Epithelial cell of alveolus of lung (primary cell): ENCODE measurements around the gene SLC35G1.

DNA sequence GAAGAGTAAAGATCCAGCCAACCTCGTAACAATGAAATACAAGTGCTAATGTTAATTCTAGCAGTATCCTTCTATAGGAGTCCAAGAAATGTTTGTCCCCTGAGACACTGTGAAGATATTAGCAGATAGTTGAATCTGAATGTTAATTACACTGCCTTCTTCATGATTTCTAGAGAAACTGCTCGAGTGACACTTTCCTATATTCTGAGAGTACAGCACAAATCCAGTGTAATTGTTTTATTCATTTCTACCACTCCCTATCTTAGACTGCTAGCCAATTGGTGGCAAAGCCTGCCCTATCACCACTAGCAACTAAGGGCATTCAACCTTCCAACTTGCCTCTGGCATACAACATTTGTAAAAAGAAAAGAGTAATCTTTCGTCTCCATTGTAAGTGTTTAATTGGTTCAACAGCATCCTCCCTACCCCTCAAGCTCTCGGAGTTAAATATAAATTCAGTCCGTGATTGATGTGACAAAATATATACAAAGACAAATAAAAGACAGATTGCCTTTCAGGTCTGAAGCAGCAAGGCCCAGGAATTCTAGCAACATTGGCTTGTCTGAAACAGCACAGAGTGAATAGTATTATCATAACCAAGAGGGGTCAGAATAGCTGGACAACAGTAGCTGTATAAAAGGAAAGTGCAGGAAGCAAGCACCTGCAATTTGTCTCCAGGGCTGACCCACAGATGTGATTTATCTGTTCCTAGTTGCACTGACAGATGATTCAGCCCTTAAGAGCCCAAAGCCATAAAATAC, 47.5 kb upstream of the ANKRD1 start:
- RAMPAGE, long total RNA: no peak
- RRBS: no CpG with 5 or more reads among the region's 5 CpGs

GRCh38 chr10:91201222-91201600, 19.3 kb upstream of the PCGF5 start:
- RAMPAGE, long total RNA: no peak
- RRBS: no CpG with 5 or more reads among the region's 3 CpGs

GRCh38 chr10:91225464-91226183, 5.2 kb downstream of the PCGF5 start:
- RAMPAGE, long total RNA: no peak
- RRBS: no CpG with 5 or more reads among the region's 5 CpGs

DNA sequence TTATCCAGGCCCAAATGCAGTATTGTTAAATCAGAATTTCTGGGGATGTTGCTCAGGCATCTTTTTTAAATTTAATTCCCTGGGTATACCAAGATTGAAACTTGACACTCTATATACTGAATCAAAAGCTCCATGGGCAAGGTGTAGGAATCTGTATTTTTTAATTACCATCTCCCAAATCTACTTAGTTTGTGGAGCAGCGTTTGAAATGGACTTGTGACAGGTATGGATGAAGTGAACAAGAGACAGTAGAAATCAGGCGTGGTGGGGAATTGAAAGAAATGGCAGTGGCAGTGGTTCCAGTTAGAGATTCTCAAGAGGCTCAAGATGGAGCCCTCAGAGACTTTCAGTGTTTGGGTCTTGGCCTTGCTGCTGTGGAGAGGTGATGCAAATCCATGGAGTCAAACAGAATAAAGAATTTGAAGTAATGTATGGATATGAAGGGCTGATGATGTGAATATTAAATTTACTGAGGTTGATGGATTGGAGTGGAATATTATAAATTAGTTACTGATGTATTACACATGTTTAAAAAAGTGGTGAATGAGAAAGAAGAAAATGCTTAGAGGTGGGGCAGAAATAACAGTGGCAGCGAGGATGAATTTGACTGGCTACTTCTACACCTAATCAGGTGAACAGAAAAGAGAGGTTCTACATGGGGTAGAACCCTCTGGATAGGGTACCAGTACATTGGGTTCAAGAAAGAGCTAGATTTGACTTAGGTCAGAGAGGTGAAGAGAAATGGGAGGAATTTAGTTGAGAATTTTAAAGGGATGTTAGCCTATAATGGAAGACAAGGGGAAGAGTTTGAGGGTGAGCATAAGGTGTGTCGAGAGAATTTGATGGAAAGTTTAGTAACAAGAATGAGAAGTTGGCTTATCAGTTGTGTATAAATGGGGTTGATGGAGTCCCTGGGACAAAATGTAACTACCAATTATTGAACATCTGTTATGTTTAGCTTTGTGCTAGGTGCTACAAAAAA, 3.6 kb downstream of the HECTD2 start:
- RAMPAGE, long total RNA: no peak
- RRBS: no CpG with 5 or more reads among the region's 4 CpGs

DNA sequence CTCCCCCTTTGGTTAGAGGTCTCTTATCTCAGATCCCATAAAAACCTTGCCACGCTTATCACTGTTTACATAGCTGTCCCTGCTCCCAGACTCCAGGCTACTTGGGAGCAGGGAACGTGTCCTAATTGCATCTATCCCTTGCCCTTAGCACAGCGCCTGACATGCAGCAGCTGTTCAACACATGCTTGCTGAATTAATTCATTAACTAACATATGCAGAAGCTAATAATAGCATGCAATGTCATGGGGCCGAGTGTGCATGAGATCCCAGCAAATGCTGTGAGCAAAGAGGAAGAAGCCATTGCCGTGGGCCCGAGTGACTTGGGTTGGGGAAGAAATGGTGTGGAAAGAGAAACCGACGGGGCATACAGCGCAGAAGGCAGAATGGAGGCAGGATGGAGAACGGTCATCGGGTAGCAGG, 41.4 kb downstream of the PPP1R3C start:
- RAMPAGE, long total RNA: no peak
- RRBS: no CpG with 5 or more reads among the region's 11 CpGs

GRCh38 chr10:91690412-91690830, 57.5 kb upstream of the PPP1R3C start:
- RAMPAGE, long total RNA: no peak
- RRBS: no CpG with 5 or more reads among the region's 4 CpGs

GRCh38 chr10:91923254-91923566, 360 bp upstream of the BTAF1 start:
- RAMPAGE, long total RNA: no peak
- RRBS: no CpG with 5 or more reads among the region's 4 CpGs

DNA sequence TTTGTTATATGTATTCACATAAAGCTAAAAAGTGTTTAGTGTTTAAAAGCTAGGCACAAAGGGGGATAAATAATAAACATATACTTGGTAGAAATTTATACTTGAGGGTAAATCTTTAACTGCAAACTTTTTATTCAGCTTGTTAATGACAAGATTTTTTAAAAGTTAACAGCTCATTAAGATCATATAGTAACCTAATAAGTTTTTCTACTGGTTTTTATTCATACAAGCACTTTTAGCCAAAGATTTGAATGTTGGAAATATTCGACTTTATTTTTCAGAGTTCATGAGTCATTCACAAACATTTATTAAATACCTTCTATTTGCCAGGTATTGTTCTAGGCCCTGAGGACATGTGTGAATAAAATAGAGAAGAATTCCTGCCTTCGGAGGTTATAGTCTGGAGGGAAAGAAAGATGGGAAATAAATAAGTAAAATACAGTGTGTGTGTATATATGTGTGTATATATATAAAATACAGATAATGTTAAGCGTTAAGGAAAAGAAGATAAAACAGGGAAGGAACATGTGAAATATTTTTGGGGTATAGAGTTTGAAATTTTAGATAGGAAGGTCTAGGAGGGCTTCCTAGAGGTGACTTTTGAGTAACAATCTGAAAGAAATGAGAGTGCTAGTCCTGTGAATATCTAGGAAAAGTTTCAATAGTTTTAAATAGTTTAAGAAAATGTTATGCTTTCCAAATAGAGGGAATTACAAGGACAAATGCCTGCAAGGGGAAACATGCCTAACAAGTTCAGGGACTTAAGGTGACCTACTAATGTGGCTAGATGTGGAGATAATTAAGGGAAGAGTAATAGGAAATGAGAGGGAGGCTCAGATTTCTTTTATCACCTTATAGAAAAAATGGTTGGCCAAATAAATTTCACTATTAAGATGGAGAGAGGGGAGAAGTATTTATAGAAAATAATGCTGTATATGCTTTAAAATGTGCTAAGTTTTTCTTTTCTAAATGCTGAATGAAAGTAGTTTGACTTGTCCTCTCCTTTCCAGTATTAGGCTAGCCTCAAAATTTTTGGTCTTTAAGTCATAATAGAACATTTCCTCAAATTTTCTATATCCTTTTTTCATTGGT, 31.8 kb downstream of the BTAF1 start:
- RAMPAGE, long total RNA: no peak
- RRBS: no CpG with 5 or more reads among the region's 3 CpGs

DNA sequence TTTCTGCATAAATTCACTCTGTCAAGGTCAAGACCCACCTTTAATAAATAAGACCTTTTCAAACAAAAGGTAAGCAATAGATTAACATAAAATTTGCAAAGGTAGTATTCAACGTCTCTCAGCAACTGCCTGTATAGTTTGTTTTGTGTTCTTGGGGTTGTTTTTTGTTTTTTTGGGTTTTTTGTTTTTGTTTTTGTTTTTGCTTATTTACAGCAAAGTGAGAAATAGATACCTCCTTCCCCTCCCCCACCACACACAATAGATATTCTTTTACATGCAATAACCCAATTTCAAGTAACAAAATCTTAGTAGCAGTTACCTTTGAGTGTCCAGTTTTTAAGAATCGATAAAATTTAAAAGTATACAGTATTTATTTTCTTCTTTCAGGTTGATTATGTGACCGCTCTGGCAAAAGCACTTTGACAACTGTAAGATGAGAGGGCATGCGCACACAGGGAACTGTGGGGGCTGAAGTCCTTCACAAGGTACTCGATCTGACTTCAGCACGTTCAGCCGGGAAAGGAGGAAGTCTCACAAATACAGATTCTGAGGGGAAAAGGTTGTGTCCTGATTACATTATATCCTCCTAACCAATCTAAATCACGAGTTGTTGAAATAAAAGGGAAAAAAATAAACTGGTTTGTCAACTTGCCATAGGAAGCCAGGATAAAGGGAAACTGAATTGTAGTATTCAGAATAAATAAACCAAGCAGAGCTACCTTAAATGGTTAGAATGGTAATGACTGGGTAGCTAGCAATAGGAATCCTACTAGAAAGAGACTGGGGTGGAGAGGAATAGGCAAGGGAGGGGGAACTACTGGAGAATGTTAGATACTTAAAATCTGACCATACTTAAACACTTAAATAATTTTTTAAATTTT, 47.8 kb downstream of the CPEB3 start:
- RAMPAGE, long total RNA: no peak
- RRBS: no CpG with 5 or more reads among the region's 8 CpGs

DNA sequence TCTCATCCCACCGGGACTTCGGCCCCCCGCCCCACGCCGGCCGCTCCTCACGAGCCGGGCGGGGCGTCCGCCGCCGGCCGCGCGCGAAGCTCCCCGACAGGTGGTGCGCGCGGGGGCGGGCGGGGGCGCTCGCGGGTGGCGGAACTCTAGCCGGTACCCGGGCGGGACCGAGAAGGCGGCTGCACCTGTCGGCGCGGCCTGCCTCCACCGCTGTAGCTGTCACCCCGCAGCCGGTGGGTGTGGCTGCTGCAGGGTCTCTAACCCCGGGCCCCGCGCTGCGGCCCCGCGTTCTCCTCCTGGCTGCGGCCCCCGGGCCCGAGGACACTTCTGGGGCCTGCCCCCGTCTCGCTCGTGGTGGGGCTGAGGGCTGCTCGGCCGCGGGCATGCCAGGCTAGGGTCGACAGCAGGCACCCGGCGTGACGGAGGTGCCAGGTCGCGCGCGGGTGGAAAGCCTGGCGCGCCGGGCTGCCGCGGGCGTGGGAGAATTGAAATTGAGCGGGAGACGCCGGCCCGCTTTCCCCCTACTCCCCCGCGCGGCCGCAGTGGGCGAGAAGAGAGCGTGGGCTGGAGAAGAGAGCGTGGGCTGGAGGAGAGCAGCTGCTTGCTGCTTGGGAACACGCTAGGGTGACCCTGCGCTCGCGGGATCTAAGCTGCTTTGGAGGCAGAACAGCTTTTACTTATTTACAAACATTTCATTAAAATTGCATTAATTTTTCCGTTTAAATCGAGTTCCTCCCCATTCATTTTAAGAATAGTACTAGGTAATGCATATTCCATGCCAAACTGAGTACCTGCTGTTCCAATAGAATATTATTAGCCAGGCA, 534 bp downstream of the EXOC6 start:
- RAMPAGE, long total RNA: no peak
- RRBS: 1% methylated on average over 43 of the region's 84 CpGs

- RAMPAGE, long total RNA: no peak
- RRBS: 7% methylated on average over 1 of the region's 17 CpGs
Measured at GRCh38 chr10:93198816-93199616, 125.3 kb downstream of the CYP26A1 start.

DNA sequence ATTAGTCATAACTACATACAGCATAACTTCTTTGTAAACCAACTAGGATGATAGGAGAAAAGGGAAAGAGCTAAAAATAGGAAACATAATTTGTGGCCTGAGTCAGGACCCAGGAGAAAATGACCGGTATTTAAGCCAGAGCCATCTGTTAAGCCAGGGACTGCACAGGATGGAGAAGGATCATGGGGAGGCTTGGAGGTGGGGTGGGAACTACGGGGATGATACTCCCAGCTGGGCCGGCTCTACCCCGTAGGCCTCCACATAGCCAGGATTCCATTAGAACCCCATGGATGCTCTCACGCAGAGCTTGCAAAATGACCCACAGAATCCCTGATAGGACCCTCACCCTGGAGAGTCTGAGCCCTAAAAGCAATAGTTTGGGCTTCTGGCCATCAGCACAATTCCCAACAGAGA, 98.5 kb downstream of the MYOF start:
- RAMPAGE, long total RNA: no peak
- RRBS: no CpG with 5 or more reads among the region's 5 CpGs

DNA sequence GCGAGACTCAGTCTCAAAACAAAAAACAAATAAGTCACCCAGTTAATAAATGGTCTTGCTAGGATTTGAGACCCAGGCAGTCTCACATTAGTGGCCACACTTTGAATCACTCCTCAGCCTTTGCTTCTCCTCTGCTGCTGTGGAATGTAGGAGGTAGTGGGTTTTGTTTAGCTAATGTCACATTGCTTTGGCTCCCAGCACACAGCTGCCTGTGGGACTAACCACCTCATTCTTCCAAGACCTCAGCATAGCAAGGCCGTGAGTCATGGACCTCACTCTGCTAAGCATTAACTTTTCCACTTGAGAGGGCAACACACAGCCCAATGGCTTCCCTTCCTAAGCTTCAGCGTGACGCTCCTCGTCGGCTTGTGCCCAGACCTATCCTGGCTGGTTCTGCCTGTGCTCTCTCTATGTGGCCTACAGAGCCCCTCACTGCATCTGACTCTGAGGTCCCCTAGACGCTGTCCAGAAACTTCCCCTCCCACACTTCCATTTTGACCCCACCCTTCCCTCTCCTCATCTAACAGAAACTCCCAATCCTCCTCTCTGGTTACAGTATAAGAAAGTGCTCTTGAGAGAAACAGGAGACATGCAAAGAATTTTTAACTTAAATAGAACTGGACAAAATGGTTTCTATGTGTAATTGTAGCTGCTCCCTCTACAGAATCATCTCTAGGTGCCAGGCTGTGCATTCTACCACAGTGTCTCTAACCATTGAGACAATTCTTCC, 23.3 kb downstream of the MYOF start:
- RAMPAGE, long total RNA: no peak
- RRBS: no CpG with 5 or more reads among the region's 7 CpGs

DNA sequence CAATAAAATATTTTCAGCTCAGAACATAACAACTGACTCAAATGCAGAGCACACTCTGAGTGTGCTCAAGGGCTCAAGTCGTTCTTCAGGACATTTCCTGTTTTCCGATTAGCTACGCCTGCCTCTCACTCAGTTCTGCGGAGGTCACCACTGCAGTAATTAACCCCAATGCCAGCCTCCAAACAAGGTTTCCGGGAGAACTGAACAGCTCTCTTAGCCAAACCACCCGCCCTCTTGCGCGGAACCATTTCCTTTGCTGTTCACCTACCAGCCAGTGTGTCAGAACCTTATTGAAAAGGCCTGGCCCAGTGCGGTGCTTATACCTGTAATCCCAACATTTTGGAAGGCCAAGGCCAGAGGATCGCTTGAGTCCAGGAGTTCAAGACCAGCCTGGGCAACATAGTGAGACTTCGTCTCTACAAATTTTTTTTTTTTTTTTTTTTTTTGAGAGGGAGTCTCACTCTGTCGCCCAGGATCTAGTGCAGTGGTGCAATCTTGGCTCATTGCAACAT, 19.1 kb downstream of the MYOF start:
- RAMPAGE, long total RNA: no peak
- RRBS: no CpG with 5 or more reads among the region's 12 CpGs

DNA sequence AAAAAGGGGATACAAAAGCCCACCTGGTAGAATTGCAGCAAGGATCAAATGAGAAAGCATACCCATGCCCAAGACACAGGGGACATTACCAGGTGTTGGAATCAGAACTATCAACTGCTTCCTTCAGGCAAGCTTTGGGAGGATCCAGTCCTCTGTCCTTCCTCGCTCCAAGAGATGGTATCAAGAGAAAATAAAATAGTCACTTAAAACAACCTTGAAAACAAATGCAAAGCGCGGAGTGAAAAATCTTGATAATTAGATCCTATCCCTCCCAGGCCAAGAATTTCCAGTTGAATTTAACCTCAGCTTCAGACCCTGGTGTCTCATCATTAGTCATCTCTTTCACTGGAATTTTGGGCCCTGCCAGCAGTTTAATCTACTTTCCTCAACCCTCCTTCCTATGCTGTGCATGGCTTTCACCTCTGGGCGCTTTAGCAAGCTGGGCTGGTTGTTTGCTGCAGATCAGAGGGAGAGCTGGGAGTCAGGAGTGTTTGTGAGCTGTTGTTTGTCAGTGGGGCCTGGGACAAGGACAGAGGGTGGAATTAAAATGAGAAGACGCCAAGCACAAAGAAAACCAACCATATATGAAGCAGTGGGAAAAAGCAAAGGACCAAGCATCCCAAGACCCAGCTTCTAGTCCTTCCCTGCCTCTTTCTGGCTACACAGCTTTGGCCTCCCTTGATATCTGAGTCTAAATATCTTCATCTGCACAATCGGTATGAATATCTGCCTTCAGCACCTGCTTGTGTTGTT, 13.6 kb downstream of the MYOF start:
- RAMPAGE, long total RNA: no peak
- RRBS: no CpG with 5 or more reads among the region's 6 CpGs

GRCh38 chr10:93515262-93515630, 18.8 kb downstream of the CEP55 start:
- RAMPAGE, long total RNA: no peak
- RRBS: no CpG with 5 or more reads among the region's 3 CpGs

DNA sequence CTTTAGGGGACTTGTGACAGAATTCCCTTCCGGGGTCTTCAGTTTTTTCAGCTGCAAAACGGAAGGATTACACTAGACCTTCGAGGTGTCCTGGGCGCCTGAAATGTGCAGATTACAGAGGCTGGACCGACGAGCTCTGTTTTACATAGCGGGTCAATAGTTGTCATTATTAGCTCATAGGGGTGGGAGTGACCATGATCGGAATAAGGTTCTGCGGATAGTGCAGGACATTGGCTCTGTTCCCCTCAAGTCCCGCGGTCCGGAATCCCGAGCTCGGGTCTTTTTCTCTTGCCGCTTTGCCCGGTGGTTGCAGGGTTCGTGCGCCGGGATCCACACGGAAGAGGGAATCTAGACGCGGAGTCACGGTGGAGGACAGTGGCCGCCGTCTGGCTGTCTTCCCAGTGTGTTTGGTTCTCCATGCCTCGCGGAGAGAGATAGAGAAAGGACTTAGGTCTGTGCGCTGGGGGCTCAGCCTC, 1.4 kb downstream of the FFAR4 start:
- RAMPAGE, long total RNA: no peak
- RRBS: 11% methylated on average over 1 of the region's 28 CpGs

GRCh38 chr10:93591115-93592284, 9.5 kb downstream of the RBP4 start:
- RAMPAGE, long total RNA: no peak
- RRBS: no CpG with 5 or more reads among the region's 13 CpGs

DNA sequence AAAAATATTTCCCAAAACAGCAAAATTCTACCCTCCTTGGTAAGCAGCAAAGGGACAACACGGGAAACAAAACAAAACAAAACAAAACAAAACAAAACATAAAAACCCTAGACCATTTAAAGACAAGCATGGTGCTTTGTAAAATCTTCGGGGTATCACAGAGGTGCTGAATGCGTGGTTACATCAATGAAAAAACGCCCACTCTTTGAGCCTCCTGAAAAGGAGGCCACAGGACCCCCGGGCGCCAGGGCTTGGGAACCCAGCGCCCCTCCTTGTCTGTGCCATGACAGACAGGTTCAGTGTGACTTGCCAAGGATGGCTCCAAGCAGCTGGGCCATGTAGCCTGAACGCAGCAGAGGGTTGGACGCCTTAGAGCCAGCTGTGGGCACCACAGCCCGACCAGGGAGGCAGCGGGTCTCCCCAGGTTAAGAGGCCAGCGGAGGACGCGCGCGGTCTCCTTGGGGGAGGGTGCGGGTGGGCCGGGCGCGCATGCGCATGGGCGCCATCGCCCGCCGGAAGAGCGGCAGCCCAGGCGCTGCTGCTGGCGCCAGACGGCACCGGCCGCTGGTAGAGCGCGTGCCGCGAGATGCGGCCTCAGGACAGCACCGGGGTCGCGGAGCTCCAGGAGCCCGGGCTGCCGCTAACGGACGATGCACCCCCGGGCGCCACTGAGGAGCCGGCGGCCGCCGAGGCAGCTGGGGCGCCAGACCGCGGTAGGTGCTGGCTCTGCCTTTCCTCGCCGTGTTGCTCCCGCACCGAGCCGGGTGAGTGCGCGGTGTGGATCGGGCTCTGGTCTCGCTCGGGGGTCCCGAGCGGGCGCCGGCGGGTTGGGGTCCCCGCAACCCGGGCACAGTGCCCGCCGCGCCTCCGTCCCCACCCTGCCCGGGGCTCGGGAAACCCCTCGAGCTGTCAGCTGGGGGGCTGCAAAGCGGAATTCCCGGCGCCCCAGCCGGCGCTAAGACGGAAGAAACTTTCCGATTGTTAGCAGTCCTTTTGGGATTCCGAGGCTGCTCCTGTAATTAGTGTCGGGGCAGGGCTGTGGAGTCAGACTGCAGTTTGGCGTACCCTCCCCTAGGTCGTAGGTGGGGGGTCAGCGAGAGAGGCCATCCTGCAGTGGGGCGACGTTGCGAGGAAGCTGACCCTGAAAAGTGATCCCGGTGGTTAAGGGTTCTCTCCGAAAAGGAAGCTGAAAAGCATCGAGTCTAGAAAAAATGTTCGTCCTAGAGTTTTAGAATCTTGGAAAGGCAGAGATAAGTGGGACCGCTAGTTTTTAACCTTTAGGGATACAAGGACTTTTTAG, at the start of gene SLC35G1:
TSS of gene SLC35G1 (plus strand) at position 531 of the 1,300 bp plus-strand sequence.
- RAMPAGE, long total RNA: no peak
- RRBS: 2% methylated on average over 44 of the region's 96 CpGs

- RAMPAGE, long total RNA: no peak
- RRBS: no CpG with 5 or more reads among the region's 3 CpGs
Measured at GRCh38 chr10:93897134-93897760, 3.5 kb downstream of the SLC35G1 start.